Pulmonary artery (tissue), 1 donor: ENCODE measurements around a stretch of chr9.

DNA sequence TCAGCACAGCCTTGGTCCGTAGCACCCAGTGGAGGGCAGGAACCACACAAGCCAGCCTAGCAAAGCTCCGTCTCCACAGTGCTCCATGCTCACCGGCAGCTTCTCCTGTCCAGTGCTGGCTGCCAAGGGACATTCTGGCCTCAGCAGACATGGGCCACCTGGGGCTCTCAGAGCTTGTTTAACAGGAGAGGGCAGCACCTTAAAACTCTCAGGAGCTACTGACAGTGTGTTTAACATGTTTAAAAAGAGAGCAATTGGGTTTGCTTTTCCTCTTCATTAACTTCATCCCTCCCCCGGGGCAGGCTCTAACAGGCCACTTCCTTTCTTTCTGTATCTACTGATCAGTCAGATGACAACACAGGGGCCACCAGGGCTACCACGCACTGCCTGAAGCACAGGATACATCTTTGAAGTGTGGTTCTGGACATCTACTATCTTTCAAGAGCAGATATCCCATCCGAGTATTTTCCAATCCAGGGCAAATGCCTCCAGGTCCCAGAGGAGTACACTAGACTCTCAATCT, 57.1 kb downstream of the SECISBP2 start:
- PRO-cap: no peak

DNA sequence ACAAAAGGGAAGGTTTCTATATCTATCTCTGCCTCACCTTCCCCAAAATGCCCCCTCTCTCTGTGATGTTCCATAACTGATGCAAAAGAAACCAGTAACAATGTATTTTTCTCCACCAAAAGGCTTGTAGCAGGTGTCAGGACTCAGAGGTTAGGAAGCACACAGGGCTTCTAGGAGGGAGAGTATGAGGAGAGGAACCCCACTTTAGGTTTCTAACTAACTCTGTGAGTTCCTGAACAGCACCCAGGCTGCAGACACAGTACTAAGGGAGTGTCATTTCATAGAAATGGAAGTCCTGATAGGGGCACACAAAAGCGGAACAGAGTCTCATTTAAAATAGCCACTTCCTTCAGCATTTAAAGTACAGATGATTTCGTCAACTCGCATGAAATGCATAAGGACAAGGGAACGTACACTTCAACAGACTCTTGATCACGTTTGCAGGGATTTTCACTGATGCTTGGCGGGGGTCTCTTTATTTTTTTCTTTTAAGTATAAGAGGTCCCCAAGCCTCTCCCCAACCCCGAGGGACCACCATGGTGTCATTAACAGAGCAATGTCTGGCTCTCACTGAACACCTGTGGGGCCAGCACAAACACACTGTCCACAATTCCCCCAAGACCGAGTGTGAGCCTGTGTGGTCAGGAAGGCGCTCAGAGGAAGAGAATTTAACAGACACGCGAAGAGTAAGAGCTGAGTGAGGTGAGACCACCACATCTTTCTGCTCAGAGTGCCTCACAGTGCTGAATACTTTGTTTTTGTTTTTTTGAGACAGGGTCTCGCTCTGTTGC, 82.2 kb downstream of the SECISBP2 start:
- PRO-cap: no peak

GRCh38 chr9:89405793-89406367, 87.6 kb downstream of the SECISBP2 start:
- PRO-cap: no peak

DNA sequence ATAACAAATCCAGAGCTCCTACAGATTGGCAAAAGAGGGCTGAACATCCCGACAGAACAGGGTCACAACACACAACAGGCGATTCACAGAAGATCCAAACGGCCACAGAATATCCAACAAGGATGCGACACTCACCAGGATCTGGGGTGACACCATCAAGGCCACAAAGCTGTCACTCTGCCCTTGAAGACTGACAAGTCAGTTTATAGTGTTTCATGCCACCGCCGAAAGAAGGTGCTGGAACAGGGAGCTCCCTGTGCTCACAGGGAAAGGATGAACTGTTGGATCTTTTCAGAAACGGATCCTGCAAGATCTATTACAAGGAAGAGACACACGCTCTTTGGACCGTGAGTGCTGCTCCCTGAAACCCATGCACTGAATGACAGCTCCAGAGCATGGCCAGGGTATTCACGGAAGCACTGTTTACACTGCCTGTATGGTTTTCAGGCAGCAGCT, 53.0 kb downstream of the SEMA4D start:
- PRO-cap: no peak

DNA sequence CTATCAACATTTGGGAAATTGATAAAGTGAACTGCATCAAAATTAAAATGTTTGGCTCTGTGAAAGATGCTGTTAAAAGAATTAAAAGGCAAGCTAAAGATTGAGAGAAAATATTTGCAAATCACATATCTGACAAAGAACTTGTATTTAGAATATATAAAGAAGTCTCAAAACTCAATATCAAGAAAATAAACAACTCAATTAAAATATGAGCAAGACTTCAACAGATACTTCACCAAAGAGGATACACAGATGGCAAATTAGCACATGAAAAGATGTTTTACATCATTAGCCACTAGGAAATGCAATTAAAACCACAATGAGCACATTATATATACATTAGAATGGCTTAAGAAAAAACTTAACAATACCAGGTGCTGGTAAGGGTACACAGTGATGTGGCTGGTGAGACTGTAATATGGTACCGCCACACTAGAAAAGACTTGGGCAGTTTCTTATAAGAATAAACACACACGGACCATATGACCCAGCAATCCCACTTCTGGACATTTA, 27.7 kb downstream of the SEMA4D start:
- PRO-cap: no peak

DNA sequence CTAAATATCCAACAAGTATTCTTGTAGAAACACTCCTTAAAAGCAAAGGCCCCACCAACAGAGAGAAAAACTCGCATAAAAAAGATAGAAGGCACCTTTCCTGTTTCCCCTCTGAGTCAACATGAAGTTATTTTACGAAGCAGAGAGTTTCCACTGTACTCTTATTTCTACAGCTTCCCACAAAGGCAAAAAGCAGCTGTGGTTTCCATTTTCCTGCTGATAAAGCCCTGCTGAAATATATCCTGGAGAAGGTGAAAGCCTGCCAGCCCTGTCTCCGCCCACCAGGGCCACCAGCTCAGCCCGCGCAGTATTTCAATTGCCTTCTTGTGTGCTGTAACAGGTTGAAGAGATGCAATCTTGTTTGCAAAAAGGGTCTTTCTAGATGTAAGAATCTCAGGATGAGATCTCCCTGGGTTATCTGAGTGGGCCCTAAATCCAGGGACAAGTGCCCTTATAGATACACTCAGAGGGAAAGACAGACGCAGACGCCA, 20.0 kb downstream of the SEMA4D start:
- PRO-cap: no peak

GRCh38 chr9:89481455-89481859, 16.5 kb downstream of the SEMA4D start:
- PRO-cap: no peak

DNA sequence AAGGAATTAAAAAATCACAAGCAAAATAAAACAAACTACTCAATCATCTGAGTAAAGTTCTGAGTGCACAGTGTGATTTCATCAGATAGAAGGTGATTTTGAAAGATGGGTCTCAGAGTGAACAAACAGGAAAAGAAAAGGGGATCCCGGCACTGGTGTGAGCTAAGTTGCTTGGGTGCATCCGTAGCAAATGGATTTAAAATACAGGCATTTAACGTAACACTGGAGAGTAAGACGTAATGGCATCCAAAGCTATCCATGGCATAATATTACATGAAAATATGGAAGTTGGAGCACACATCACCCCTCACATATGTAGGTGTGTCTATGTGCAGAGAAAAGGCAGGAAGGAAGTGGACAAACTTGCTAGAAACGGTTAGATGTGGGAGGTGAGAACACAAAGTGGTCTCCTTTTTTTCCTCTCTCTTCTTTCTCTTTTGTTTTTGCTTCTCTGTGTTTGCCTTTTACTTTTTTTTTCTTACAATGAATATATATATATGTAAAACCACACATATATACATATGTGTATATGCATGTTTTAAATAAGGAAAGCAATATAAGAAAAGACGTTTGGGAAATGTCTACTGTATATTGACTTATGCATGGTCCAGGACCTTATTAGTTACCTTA, 38.3 kb upstream of the SEMA4D start:
- PRO-cap: no peak

DNA sequence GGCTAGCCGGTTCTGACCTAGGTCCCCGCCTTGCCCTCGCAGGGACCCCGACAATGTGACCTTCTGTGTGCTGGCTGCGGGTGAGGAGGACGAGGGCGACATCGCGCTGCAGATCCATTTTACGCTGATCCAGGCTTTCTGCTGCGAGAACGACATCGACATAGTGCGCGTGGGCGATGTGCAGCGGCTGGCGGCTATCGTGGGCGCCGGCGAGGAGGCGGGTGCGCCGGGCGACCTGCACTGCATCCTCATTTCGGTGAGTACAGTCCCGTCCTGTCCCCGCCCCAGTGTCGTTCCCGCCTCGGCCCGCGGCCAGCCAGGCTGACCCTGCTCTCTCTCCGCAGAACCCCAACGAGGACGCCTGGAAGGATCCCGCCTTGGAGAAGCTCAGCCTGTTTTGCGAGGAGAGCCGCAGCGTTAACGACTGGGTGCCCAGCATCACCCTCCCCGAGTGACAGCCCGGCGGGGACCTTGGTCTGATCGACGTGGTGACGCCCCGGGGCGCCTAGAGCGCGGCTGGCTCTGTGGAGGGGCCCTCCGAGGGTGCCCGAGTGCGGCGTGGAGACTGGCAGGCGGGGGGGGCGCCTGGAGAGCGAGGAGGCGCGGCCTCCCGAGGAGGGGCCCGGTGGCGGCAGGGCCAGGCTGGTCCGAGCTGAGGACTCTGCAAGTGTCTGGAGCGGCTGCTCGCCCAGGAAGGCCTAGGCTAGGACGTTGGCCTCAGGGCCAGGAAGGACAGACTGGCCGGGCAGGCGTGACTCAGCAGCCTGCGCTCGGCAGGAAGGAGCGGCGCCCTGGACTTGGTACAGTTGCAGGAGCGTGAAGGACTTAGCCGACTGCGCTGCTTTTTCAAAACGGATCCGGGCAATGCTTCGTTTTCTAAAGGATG, 1.1 kb downstream of the GADD45G start:
- PRO-cap: bidirectional peak, plus-strand start at position 809 of the sequence, minus-strand start at position 700 of the sequence

DNA sequence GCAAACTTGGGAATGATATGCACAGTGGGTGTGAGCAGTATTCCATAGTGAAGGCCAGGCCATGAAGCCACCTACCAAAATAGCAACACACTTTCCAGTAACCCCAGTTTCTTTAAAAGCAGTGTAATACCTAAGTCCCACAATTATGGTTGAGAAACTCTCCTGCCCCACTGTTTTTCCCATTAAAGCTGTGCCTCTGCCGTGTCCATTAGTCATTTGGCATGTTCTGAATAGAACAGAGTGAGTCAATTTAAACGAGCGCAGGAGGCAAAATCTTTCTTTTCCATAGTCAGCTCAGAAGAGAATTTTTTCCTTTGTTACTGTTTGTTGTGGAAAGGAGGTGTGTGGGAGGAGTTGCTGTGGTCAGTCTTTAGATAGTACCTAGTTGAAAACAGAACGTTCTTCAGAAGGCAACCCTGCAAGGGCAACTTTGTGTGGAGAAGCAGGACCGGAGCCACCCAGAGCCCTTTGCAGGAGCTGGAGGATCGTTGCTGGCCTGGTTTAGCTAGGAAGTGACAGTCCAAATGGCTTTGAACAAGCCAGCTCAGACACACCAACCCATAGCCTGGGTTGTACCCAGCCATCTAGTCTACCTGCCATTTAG, 30.2 kb downstream of the GADD45G start:
- PRO-cap: no peak

DNA sequence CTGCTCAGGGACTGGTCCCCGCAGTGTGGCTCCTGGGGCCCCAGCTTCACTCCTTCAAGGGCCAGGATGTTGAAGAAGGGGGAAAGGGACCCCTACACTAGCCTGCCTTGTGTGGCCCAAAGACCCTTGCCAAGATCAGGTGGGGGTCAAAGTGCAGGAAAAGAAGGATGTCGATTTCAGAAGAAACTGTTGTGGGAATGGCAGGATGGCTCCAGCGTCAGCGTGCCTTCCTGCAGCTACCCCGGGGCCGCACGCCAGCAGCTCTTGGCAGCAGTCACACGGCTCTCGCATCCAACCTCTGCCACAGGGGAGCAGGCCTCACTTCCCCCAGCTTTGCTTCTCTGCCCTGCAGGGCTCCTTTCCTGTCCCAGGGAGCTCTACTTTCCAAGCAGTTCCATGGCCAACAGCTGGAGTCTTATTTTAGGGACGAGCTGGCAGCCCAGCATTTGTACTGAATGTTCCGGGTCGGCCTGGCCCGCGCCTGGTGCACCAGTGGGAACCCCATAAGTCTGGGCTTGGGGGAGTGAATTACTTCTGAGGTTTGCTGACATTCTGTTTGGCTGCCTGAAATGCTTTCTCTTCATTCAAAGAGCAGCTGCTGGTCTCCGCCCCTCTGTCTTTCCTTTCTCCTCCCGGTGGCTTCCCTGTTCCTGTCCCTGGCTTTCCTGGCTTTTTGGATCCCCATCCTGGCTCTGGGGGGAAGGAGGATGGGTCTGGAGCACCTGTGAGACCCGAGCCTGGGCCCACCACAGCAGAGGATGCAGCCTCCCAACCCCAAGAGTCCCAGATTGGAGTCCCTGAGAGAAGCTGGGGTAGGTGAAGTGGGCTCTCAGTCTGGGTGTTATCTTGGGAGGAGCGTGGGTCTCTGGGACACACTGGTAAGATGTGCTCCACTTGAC, 34.6 kb downstream of the GADD45G start:
- PRO-cap: no peak

GRCh38 chr9:89680988-89681308, 76.1 kb downstream of the GADD45G start:
- PRO-cap: unidirectional peak, plus-strand start at chr9:89681086

DNA sequence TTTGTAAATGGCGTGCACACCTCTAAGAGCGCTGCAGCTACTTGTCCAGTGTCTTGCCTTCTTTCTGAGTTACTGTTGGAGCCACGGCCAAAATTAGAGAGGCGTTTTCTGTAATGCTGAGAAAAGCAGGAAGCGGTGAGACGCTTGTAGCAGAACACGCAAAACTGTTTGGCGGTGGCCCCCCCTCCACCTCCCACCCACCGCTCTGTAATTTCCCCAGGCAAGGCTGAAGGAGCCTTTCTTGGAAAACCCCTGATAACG, 96.4 kb downstream of the GADD45G start:
- PRO-cap: no peak

DNA sequence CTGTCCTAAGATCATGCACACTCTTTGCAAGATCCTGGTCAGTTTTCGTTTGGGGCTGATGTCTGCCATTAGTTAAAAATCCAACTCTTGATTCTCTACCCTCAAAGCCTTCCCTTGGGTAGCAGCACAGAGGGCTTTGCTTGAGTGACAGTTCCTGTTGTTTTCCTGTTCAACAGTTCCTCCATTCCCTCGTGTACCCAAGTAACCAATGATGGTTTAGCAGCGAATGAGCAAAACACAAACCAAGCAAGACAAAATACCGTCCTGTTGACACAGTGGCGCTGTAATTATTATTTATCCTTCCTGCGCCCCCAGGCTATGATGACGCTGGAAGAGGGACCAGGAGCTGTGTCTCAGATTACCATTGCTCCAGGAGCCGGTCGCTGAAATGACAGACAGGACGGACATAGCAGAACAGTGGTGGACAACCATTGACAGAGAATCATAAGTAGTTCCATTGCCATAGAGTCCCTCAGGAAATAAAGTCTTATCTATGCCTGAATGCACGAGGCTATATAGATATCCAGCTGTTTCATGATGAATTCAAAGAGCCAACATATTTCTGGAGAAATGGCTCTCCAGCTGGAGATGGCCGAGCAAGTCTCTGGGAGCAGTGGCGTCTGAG, 154.8 kb downstream of the GADD45G start:
- PRO-cap: no peak

- PRO-cap: no peak
Observed at GRCh38 chr9:89928205-89928483, 323.3 kb downstream of the GADD45G start.

GRCh38 chr9:89992401-89993216, 387.8 kb downstream of the GADD45G start:
- PRO-cap: no peak

DNA sequence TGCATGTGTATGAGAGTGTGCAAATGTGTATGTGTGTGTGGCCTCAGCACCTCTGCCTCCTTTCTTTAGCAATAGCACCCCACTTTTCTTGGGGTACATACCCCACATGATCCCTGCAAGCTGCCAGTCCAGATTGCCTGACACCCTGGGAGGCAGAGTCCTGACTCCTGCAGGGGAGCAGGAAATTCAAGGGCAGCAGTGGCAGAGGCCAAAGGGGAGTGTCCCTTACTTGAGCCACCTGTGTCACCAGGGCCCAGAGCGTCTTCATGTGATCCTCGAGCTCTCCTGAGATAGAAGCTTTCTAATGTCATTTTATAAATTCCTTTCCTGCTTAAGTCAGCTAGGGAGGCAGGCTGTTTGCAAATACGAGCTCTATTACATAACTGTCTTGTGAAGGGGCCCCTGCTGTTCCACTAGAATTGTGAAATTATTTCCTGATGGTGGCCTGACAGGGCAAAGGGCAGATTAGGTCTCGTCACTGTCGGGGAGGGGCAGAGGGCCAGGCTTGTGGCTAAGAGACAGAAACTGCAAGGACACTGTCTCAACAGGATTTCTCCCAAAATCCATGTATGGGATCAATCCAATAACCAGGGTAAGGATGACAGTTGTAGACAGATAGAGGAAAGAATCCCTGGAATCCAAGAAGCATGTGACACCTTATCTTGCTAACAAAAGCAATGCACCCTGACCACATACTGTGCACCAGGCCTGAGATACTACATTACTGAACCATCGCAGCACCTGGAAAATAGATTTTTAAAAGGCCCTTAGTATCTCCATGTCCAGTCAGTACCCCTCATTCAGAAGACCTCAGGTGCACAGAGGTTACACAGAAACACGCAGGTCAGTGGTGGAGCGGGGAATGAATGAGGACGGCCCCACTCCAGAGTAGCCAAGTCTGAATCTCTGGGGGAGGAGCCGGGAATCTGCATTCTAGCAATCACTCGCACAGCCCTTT, 389.4 kb downstream of the GADD45G start:
- PRO-cap: no peak

- PRO-cap: no peak
Observed at GRCh38 chr9:89996147-89996587, 391.4 kb downstream of the GADD45G start.

DNA sequence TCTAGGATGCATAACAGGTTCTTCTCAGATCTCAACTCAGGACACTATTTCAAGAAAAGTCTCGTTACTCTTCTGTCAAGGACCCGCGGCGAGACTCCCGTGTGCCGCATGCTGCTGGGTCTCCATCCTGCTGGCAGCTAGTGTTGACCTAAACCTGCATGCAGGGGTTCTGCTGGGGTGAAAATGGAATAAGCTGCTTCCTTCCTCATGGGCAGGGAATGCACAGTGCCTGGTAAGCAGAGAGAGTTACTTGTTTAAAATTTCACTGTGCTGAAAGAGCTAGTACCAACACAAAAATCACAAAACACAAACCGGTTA, 416.5 kb downstream of the GADD45G start:
- PRO-cap: no peak

DNA sequence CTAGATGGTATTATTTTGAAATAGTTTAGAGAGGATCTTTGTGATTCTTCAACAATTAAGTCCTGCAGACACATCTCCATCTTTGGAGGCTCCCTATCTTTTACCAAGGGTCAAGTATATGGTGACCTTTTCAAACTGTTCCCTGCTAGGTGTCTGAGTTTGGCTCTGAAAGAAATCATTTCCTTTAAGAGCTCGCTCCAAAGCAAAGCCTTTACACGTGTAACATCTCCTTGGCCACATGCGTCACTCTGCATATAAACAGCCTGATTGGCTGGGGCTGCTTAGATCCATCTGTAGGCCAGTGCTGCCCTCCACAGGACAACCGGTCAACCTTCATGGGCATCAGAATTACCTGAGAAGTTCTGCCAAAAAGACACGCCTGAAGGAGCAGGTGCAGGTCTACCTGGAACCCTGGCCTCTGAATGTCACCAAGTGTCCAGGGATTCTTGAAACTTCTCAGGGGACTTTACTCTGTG, 497.4 kb downstream of the GADD45G start:
- PRO-cap: no peak